Sternocleidomastoid (tissue), 1 donor: Measurements from ENCODE around the gene XRCC4.

DNA sequence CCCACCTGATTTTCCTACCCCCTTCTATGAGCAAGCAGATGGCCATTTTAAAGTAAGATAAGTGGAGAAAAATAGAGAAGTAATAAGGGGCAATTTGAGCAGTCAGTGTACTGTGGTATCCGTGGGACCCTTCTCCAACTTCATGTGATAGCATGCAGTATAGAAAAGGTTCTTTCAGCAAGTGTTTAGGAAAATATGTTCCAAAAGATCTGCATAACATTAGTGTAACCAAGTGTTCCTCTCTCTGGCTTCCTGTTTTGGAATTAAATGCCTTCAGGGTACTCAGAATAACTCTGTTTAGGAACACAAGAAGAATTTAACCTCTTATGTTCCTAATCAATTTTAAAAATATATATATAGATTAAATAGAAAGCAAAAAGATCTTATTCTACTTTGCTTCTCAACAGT is 135.0 kb downstream of the ATG10 start:
- PRO-cap: no peak

GRCh38 chr5:82348592-82349189 is 70.5 kb upstream of the RPS23 start:
- PRO-cap: no peak

DNA sequence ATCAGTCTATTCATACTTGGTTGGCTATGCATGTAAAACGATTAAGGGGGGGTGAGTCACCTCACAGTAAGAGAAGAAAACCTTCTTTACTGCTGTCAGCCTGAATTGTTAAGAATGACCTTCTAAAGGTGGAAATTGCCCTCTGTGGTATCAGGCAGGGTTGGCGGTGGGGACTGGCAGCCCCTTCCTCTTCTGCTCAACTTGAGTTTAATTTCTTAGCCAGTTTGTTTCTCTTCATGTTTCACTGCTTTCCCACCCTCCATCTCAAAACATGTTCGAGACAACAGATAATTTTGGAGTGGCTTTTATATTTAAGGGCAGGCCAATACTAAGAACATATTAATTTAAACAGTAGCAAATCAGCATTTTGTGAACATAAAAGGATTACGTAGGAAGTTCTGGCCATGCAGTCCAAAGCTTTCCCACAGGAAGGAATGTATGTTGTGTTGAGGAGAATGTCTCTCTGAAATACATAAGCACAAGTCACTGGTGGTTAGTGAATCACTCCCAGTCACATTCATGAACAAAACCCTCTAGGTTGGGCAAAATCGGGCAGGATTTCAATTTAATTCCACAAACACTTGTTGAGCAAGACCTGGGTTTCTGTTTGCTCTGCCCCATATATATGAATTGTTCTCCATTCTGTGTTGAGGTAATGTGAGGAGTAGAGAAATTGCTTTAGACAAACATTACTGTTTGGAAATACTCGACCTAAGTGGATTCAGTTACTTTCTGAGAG is 127.3 kb upstream of the RPS23 start:
- PRO-cap: no peak

- PRO-cap: no peak
These were observed 345.1 kb upstream of the RPS23 start for GRCh38 chr5:82623142-82623765.

DNA sequence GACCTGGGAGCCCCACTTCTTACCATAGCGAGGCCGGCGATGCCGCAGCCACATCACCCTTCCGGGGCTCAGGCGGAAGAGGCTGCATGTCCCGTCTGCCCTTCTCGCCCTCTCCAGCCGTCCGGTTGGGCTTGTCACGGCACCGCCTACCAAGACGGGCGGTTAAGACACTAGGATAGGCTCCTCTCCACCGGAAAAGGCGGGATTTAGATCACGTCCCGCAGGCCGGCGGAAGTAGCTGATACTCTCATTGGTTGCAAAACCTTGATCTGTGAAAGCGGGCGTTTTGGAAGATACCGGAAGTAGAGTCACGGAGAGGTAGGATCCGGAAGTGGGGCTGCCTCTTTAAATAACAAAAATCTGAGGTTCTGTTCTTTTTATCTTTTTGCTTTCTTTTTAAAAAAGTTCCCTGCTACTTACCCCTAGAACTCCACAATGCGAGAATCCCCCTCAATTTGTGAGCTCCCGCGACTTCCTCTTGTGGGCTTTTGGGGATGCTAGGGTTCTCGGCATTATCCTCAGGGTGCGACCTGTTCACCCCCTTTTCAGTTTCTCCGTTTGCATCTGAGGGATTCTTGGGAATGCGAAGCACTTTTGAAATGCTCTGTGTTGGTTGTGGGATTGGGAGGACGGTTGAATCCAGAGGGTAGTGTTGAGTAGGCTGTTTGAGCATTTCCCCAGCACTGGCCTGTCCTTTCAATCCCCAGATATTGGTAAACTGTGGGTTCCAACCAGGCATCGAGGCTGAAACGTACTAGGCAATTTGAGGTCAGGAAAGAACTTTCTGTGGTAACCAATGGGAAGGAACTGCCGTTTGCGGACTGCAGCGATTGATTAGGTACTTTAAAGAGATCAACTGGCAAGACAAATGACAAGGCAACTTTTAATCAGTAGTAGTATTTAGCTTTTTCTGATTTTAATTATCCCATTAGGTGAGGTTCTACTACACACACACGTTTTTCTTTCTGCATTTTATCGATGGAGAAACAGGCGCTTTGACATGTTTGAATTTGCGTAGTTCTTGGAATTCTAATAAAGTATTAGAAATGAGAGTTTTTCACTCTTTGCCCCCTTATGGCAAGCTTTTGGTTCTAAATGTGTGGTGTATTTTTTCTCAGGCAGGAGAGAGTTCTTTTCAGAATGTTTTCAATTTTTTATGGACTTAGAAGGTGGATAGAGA is at the start of gene XRCC4:
Gene XRCC4 (plus strand): TSS at position 250 of the 1,180 bp plus-strand sequence.
- PRO-cap: bidirectional peak, plus-strand start at position 321 of the sequence, minus-strand start at position 127 of the sequence

- PRO-cap: no peak
These were observed 57.1 kb downstream of the XRCC4 start for GRCh38 chr5:83134364-83134836.

GRCh38 chr5:83476273-83476567 is 4.7 kb downstream of the VCAN start:
- PRO-cap: no peak

GRCh38 chr5:83539962-83540512 is 68.5 kb downstream of the VCAN start:
- PRO-cap: no peak

DNA sequence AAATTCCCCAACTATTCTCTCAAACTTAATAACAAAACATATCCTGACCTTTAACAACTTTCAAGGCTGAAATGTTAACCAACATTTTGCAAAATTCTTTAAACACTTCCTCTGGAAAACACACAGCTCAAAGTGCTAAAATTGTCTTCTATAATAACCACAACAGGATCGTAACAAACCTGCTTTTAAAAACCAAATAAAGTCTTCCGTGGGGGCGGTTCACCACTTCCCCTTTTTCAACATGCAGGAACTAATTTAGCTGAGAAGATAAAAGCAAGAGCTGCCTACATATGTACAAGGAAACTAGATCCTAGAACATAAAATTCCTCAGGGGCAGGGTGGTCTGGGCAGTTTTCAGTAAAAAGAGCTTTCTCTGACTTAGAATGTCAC is 186.2 kb upstream of the RASA1 start:
- PRO-cap: no peak

DNA sequence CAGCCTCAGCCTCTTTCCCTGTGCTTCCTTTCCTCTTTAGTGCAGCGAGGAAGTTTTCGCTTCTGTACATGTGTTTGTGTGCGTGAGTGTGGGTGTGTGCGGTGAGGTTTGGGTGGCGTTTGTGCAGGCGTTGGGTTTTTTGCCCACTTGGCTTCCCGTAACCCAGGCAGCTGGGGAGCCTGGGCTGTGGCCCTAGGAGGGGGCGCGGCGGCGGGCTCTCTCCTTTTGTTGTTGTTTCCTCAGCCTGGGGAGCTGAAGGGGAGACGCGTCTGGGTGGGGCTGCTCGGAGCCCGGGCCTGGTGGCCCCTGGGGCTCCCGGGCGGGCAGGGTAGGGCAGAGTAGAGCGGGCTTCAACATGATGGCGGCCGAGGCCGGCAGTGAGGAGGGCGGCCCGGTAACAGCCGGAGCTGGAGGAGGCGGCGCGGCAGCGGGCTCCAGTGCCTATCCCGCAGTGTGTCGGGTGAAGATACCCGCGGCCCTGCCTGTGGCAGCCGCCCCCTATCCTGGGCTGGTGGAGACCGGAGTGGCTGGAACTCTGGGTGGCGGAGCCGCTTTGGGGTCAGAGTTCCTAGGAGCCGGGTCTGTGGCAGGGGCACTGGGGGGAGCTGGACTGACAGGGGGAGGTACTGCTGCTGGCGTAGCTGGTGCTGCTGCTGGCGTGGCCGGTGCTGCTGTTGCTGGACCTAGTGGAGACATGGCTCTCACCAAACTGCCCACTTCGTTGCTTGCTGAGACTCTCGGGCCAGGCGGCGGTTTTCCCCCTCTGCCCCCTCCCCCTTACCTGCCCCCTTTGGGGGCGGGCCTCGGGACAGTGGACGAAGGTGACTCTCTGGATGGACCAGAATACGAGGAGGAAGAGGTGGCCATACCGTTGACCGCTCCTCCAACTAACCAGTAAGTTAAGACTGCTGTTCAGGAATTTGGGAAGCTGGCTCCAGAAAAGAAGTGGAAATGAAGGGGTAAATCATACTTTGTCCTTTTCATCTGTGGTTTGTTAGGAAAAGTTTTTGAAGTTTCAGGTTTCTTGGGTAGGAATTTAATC is 735 bp downstream of the RASA1 start:
- PRO-cap: bidirectional peak, plus-strand start at position 173 of the sequence, minus-strand start at position 38 of the sequence; bidirectional peak, plus-strand start at position 377 of the sequence, minus-strand start at position 376 of the sequence

DNA sequence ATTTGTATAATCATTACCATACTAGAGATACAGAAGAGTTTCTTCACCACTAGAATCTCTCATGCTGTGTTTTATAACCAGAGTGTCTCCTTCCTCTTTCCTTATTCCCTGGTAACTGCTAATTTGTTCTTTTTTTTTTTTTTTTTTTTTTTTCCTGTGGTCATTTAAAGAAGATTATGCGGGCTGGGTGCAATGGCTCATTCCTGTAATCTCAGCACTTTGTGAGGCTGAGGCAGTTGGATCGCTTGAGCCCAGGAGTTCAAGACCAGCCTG is 11.0 kb downstream of the RASA1 start:
- PRO-cap: no peak

DNA sequence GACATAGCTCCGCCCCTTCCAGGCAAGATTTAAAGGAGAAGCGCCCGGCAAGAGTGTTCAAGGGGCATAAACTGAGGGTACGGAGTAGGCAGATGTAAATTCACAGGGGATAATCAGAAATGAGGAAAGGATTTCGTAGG is 212 bp upstream of the CCNH start:
- PRO-cap: bidirectional peak, plus-strand start at position 32 of the sequence, minus-strand start outside the sequence

DNA sequence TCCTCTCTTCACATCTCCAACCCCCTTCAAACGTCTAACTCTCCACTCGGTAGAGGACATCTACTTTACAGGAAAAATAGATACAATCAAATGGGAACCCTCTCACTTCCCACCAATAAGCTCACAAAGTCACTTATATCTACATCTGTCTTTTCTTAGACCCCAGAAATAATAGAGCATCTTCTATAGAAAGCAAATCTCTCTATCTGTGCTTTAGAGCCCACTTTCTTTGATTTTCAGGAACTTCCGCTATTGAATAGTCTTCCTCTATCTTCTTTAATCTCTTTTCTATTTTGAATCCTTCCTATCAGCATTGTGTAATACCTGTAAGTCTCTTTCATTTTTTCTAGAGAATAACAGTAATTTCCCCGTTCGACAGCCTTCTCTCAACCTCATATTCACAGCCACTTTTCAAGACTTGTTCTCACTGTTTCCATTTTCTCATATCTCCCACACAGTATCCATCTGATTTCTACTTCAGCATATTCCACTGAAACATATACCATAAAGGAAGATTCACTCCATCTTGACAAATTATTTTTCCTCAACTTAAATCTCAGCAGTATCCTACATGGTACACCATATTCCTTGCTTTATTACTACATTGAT is 26.8 kb downstream of the TMEM161B start:
- PRO-cap: no peak

GRCh38 chr5:88269785-88269965 is 1.0 kb upstream of the TMEM161B start:
- PRO-cap: no peak

GRCh38 chr5:88689116-88689707 is 193.8 kb downstream of the MEF2C start:
- PRO-cap: no peak

GRCh38 chr5:88819270-88819607 is 63.7 kb downstream of the MEF2C start:
- PRO-cap: no peak

GRCh38 chr5:88825550-88826171 is 57.3 kb downstream of the MEF2C start:
- PRO-cap: no peak

- PRO-cap: no peak
These were observed 158.3 kb upstream of the MEF2C start for GRCh38 chr5:89041283-89041724.

DNA sequence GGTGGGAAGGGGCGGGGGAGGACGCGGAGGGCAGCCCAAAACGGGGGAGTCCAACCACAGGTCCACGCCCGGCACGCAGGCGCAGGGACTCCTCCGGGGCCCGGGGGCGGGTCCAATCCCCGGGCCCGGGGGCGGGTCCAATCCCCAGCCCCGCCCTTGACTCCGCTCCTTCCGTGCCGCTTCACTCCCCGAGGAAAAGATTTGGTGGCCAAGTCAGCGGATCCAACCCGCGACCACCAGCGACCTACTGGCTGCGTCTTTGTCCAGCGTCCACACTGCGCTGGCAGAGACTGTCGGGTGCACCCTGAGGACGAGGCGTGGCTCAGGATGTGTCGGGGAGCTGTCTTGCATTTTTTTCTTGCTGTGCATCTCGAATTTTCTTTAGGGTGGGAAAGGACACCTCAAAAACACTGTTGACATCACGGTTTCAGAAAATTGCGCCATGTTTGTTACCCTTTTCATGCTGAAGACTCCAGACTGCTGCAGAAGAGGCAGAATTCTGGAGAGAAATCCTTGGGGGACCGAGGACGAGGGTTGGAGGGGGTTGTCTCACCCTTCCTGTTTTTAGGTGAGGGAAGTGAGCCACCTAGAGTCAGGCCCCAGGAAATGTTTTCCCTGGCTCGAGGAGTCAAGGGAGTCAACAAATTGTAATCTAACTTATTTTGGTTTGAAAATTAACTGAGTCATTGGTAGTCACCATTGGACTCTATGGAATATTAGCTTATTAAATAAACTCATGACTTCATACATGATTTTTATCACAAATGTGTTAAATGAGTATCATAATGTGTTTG is 466 bp upstream of the LYSMD3 start:
- PRO-cap: bidirectional peak, plus-strand start at position 184 of the sequence, minus-strand start outside the sequence

DNA sequence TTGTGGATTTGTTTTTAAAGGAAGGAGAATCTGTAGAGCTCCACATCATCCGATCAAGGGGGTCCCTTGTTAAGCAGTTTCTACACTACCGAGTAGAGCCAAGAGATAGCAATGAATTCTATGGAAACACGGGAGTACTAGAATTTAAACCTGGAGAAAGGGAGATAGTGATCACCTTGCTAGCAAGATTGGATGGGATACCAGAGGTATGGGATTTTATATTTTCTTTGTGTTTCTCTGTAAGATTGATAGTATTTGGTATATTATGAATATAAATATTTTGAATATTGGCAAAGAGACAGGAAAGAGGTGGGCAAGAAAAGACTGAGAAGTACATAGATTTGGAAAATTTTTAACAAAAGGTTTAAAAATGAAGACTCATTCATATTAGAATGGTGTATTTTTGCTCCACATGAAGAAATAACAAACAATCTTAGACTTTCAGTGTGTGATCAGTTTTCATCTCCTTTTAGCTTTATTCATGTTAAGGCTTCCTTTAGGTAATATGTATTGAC is 84.3 kb downstream of the ADGRV1 start:
- PRO-cap: no peak